ENCODE results near the genes BCL7B and TBL2.

- PRO-cap, 2 experiments: no peak in any of the 2 experiments
Measured at GRCh38 chr7:70025957-70026303, 427.7 kb downstream of the AUTS2 start.

DNA sequence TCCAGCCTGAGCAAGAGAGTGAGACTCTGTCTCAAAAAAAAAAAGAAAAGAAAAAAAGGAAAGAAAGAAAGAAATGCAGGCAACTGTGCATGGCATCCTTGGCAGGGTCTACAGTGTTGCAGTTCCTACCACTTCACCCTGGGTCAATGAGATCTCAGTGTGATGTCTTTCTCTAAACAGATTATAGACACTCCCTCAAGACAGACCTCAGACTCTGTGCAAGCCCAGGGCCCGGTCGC lies 471.9 kb upstream of the GALNT17 start:
- PRO-cap, 2 experiments: no peak in any of the 2 experiments

DNA sequence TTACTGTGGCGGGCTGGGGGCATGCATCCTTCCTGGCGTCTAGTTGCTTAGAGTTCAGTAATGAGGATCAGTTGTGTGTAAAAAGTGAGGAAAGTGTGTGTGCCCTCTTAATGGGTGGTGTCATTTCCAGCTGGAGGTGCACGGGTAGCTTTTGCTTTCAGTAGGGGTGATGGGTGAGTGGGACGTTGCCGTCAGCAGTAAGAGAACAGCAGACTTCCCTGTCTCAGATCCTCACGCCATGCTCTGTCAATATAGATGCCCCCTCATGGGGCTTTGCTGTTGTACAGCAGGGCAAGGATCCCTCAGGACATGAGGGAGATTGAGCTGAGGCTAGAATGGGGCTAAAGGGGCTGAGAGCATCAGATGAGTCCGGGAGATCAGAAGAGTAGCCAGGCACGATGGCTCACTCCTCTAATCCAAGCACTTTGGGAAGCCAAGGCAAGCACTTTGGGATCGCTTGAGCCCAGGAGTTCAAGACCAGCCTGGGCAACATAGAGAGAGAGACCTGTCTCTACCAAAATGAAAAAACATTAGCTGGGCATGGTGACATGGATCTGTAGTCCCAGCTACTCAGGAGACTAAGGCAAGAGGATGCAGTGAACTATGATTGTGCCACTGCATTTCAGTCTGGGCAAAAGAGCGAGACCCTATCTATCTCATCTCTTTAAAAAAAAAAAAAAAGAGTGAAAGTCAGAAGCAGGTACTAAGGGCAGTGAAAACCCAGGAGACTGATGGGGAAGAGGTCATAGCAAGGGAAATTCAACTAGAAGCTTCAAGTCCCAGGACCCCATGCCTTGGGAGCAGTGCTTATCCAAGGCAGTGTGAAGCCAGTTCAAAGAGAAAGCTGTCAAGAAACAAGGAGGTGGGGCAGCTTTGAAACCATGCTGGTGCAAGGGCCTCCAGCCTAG lies 352.3 kb upstream of the GALNT17 start:
- PRO-cap, 2 experiments: peak in 1 of 2 experiments; most common plus-strand start position 279 of the sequence (in 1); most common minus-strand start position 49 of the sequence (in 1)

GRCh38 chr7:70810640-70811130 lies 321.3 kb upstream of the GALNT17 start:
- PRO-cap, 2 experiments: no peak in any of the 2 experiments

DNA sequence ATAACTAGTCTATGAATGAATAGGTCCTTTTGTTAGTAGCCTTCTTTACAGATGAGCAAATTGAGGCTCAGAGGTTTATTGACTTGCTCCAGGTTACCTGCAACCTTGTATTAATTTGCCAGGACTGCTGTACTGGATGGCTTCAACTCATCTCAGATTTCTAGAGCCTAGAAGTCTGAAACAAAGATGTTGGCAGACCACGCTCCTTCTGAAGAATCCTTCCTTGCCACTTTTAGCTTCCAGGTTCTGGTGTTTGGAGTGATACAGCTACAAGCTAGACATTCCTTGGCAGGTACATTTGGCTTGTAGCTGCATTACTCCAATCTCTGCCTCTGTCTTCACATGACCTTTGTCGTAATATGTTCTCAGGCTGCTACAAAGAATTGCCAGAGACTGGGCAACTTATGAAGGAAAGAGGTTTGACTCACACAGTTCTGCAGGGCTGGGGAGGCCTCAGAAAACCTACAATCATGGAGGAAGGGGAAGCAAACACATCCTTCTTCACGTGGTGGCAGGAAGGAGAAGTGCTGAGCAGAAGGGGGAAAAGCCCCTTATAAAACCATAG lies 146.3 kb downstream of the GALNT17 start:
- PRO-cap, 2 experiments: no peak in any of the 2 experiments

DNA sequence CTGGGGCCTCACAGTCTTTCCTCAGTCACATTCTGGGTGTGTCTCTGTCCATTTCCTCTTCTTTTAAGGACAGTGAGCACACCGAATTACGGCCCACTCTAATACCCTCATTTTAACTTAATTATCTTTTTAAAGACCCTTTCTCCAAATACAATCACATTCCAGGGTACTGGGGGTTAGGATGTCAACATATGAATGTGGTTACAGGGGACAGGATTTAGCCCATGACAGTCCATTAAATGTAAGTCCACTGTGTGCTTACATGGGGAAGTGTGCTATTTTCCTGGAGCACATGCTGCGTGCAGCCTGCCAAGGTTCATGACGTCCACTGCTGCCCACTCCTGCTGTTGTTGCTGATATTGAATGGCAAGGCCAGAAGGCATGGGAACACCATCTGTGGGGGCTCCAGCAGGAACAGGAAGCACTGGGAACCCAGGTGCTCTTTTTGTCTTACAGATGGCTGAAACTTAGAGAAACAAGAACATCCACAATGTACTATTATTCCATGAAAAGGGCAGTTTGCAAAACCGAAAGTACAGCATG lies 365.5 kb downstream of the GALNT17 start:
- PRO-cap, 2 experiments: no peak in any of the 2 experiments

DNA sequence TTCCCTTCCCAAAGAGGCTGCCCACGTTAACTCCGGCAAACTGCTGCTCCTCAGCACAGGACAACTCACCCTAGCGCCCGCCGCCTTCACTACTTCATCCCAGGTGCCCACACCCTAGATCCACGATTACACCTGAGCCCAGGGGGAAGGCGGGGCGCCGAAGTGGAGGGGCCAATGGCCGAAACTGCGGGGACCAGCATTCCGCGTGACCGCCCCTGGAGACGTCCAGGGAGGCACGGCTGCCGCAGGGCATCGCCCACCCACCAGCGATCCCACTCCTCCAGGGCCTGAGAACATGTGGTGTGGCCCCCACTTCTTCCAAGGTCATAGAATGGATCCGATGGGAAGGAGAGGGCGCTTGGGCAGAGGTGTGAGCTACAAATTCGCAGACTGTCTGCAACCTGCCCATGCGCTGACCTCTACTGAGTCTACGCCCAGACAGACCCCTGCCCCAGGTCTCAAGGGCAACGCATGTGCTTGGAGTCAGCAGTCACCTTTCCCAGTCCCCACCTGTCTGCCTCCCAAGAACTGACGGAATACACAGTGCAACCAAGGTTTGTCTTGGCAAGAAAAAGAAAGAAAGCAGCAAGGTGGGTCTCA lies 74.5 kb downstream of the CALN1 start:
- PRO-cap, 2 experiments: no peak in any of the 2 experiments

- PRO-cap, 2 experiments: no peak in any of the 2 experiments
Measured at GRCh38 chr7:72446850-72447345, 34.8 kb upstream of the CALN1 start.

DNA sequence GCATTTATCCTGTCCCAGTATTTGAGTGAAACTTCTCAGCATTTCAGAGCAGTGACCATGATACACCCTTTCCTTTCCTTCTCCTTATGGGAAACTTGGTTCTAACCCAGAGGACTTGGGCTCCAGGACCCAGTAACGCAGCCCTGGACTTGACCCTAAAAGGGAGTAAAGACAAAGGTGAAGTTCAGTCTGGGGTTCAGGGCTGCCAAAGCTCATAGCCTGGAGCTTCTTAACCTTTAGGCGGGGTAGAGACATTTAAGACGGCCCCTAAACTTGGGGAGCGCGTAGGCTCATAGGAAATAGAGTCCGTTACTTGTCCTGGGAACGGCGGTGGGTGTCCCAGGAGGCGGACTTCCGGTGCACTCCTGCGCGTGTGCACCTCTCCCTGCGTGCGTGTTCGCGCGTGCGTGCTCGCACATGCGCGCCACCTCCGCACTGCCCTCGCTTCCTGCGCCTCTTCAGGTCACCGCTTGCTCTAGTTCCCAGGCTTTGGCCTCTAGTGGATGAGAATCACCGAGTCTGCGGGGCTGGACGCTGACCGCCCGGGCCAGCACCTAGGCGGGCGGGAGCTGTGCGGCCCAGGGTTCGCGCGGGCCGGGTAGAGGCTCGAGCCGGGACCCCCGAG lies 45.9 kb upstream of the POM121 start:
- PRO-cap, 2 experiments: peak in 2 of 2 experiments; most common plus-strand start position 435 of the sequence (in 2); most common minus-strand start position 336 of the sequence (in 1)

- PRO-cap, 2 experiments: peak in 1 of 2 experiments; most common plus-strand start chr7:72925433 (in 1); most common minus-strand start chr7:72925331 (in 1)
Measured at GRCh38 chr7:72925289-72926007, 553 bp downstream of the POM121 start.

DNA sequence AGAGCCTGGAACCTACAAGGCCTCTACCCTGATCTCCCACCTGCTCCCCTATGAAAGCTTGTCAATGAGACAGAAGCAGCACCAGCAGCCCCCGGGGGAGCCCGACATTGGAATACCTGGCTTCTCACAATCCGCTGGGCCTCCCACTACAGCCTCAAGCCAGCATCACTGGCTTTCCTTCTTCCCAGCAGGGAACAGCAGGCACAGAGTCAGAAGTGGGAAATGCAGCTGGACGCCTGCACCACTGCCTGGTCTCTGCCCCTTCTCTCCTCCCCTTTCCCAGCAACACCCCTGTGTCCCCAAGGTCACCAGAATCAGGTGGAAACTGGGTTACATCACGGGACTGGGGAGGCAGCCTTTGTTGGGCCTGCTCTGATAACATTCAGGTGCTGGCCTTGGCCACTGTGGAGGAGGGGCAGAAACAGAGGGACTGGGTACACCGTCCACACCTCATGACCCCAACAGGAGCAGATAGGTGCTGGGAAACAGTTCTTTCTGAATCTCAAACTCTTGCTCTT lies 2.5 kb downstream of the TRIM50 start:
- PRO-cap, 2 experiments: no peak in any of the 2 experiments

DNA sequence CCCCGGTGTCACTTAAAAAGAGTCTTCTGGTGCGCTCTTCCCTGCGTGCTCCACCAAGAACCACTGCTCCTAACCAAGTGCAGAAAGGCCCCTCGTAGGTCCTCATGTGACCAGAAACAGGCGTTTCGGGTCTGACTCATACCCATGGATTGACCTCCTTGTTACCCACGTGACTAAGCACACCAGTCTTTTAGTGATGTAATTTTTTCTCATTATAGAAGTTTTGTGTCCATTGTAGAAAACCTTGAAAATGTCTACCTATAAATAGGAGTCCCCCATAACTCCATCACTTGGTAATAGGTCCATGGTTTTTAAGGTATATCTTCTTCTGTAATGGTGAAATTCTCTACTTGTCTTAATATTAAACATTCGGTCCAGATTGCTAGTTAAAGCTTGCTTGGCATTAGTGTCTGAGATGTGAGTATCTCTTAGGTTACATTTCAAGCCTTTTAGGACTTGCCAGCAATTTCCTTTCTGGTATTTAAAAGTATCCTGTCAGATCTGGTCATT lies 14.1 kb downstream of the FKBP6 start:
- PRO-cap, 2 experiments: no peak in any of the 2 experiments

- PRO-cap, 2 experiments: peak in 2 of 2 experiments; most common plus-strand start chr7:73557374 (in 2); most common minus-strand start chr7:73557665 (in 1)
Measured at GRCh38 chr7:73557290-73558302, at the start of gene BCL7B. Gene BCL7B, minus strand, starts transcription at chr7:73557690.

- PRO-cap, 2 experiments: peak in 2 of 2 experiments; most common plus-strand start chr7:73578824 (in 1); most common minus-strand start chr7:73578549 (in 1)
Measured at GRCh38 chr7:73578284-73579399, at the start of gene TBL2. Gene TBL2, minus strand, starts transcription at chr7:73578579.

DNA sequence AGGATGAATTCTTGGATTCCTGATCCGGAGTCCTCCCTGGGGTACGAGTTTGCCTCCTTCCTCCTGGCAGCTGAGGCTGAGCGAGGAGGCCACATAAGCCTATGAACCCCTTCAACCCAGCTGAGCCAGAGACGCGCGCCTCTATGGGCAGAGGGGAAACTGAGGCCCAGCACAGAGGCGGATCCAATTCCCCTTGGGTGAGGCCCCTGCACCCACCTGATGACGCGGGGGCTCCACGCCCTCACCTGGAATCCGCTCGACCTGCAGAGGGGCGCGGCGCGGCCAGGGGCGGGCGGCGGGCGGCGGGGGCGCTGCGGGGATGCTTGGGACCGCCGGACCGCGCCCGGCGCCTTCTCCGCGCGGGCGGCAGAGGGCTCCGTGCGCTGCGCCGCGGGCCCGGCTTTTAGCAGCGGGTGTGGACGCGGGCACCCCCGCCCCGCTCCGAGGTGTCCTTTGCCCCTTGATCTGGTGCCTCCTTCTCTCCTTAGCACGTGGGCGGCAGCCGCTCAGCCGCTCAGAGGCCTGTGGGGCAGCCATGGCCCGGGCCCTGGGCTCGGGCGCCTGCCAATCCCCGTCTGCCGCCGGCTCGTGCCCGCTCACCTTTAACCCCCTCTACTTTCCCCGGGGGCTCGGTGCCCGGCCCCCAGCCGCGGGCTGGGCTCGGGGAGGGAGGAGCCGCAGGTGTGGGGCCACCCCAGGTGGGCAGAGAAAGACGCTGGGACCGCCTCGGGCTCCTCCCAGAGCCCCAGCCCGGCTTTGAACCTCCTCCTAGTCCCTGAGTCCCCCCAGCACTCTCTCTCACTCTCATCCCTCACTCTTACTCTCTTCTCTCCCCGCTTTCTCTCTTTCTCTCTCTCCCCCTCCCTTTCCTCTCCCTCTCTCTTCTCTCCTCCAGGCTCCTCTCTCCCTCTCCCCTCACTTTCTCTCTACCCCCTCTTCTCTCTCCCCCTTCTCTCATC lies 19.8 kb upstream of the VPS37D start:
- PRO-cap, 2 experiments: no peak in any of the 2 experiments

GRCh38 chr7:73682235-73682724 lies 973 bp downstream of the DNAJC30 start:
- PRO-cap, 2 experiments: no peak in any of the 2 experiments

- PRO-cap, 2 experiments: no peak in any of the 2 experiments
Measured at GRCh38 chr7:73715326-73716374, 3.8 kb downstream of the STX1A start.

DNA sequence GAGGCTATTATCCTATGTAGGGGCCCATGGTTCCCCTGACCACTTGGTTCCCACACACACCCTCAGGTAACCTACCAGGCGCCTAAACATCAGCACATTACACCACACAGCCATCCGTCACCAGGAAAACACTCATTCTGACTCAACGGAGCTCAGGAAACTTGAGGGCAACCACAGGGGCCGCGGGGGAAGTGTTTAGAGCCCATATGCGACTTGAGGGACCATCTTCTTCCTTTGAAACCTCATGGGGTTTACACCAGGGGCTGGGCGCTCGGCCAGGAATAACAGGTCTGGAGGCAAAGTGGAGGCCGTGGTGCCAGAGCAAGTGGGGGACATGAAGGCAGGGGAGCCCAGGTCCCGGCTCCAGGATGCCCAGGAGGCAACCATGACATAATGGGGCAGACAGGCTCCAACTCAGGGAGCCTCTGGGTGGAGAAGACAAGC lies 1.5 kb downstream of the STX1A start:
- PRO-cap, 2 experiments: peak in 1 of 2 experiments; most common plus-strand start position 299 of the sequence (in 1); most common minus-strand start position 139 of the sequence (in 1)

DNA sequence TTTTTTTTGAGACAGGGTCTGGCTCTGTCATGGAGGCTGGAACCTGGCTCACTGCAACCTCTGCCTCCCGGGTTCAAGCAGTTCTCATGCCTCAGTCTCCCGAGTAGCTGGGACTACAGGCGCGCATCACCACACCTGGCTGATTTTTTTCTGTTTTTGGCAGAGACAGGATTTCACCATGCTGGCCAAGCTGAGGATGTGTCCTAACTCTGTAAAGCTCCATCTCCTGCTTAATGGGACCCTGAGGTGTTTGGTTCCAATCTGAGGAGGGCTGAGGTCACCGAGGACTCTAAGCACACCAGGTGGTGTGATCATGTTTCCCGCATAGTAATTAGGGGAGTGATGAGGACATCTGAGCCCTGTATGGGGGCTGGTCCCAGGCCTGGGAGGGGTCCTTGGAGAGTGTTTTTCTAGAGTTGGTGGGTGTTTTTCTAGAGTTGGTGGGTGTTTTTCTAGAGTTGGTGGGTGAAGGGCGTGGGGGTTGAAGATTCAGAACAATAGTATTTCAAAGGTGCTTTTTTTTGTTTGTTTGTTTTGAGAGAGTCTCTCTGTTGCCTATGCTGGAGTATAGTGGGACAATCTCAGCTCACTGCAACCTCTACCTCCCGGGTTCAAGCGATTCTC lies 3.0 kb upstream of the ABHD11 start:
- PRO-cap, 2 experiments: no peak in any of the 2 experiments

DNA sequence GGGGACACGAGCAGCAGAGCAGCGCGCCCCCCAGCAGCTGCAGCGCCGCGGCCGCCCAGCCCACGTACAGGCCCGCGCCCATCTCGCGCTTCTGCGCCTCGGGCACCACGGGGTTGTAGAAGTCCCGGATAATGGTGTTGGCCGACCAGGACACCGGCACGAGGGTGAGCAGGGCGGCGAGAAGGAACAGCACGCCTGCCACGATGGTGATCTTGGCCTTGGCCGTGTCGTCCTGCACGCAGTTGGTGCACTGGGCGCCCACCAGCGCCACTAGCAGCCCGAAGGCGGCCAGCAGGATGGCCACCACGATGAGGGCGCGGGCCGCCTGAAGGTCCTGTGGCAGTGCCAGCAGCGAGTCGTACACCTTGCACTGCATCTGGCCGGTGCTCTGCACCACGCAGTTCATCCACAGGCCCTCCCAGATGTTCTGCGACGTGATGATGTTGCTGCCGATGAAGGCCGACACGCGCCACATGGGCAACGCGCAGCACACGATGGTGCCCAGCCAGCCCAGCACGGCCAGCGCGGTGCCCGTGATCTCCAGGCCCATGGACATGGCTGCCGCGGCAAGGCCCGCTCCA lies 486 bp downstream of the CLDN3 start:
- PRO-cap, 2 experiments: no peak in any of the 2 experiments

Measured in helper T cell (primary cell).